ENCODE results near the genes TAS2R7, TAS2R8 and TAS2R30.

GRCh38 chr12:10397179-10397856, 7.5 kb upstream of the KLRK1 start:
- PRO-cap: no peak
- RRBS: no CpG with 5 or more reads among the region's 4 CpGs

DNA sequence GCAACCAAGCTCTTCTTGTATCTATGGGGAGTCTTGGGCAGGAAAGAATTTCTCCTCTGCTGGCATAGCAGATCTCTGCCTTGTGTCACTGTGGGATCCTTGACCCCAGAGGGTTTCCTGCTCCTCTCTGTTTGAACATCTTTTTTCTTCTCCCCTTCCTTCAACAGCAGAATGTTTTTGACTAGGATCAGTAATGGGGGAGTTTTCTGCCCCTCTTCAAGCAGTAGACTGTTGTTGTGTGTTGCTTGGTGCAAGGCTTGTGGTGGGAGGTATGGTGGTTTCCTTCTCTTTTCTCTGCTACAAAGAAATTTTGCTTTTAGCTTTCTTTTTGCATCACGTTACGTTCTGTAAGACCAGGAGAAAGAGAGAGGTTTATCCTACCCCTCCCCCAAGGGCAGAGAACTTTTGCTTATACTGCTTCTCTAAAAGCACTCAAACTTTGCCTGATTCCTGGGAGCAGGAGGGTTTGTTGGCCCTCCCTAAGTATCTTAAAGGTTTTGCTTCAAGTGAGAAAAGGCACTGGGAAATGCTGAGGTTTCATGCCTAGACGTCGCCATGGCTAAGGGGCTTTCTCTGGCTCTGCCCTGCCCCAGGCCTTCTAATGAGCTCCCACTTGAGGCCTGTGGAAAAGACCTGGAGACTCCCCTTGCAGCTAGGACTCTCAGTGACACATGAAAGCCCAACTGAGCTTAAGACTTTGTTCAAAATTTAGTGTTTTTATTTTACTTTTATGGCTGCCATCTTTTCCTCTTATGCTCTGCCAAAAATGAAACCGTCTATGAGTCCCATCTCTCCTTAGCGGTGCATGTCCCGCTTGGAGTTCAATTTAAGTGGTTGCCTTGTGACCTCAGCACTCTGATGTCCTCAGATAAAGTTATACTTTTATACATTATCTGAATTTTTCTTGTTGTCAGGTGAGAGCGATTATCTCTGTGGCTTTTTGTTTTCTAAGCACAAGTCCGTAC, 49.2 kb downstream of the EIF2S3B start:
- PRO-cap: no peak
- RRBS: no CpG with 5 or more reads among the region's 9 CpGs

DNA sequence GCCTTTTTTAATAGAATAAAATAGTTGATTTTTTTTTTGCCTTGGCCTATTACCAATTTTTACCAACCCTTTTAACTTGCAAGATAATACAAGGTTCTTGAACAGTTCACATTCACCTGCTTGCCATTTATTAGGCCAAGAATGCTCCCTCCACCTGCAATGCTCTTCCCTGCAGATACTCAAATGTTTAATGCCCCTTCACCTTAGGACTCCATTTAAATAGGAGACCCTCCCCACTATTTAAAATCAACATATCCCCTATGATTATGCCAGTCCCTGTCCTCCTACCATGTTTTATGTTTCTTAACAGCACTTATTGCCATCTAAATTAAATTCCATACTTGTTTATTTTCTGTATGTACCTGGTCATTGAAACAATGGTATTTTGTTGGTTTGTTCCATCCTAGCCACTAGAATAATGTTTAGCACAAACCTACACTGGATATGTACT, 24.3 kb upstream of the STYK1 start:
- PRO-cap: no peak

DNA sequence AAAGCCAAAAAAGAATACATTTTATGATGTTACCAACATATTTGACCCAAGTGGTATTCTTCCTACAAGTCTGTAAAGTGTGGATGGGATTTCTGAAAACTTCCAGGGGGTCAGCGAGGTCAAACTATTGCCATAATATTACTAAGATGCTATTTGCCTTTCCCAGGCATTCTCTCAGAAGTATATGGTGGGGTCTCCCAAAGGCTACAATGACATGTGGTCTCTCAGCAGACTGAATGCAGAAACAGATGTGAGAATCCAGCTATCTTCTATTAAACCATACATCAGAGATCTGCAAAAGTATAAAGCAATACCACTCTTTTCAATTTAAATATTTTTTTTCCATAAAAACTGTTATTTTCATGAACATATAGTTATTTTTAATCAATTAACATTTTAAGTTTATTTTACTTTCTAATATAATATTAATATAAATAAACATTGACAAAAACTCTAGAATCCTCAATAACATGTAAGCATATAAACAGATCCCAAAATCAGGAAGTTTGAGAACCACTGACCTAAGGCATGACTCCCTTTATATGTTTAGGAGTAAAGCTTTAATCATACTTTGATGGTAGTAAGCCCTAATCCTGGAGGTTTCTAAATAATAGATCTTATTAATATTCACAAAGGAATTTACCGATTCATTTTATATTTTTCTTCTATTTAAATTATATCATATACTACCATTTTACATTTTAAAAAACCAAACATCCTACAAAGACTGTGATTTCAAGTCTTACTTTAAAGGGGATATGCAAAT, 12.4 kb downstream of the YBX3 start:
- PRO-cap: no peak
- RRBS: no CpG with 5 or more reads among the region's 2 CpGs

DNA sequence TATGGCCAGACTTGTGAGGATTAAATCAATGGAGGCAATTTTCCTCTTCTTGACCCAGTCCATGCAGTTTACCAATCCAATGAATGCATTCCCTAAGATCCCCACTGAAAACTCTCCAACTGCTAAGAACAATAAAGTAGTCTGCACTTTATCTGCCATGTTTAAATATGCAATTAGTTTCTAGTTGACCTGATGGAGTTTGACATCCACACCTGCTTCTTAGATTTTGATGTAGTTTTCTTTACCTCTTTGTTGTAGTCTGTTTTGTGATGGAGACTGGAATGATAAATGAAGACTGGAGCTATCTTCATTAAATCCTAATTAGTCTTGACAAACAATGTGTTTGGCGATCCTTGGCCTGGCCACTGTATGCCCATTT, at the start of gene TAS2R7:
Gene TAS2R7 (minus strand): TSS at position 216 of the 379 bp plus-strand sequence.
- PRO-cap: no peak
- RRBS: no CpG with 5 or more reads among the region's 1 CpG

GRCh38 chr12:10807231-10807706, at the start of gene TAS2R8:
Gene TAS2R8, minus strand, starts transcription at chr12:10807286.
- PRO-cap: no peak
- RRBS: no CpG with 5 or more reads among the region's 1 CpG

- PRO-cap: no peak
- RRBS: no CpG with 5 or more reads among the region's 6 CpGs
These were observed at the start of gene TAS2R30 for GRCh38 chr12:11134359-11135066. Gene TAS2R30, minus strand, starts transcription at chr12:11134644.

GRCh38 chr12:11163128-11164122, 7.6 kb upstream of the SMIM10L1 start:
- PRO-cap: no peak
- RRBS: no CpG with 5 or more reads among the region's 3 CpGs

DNA sequence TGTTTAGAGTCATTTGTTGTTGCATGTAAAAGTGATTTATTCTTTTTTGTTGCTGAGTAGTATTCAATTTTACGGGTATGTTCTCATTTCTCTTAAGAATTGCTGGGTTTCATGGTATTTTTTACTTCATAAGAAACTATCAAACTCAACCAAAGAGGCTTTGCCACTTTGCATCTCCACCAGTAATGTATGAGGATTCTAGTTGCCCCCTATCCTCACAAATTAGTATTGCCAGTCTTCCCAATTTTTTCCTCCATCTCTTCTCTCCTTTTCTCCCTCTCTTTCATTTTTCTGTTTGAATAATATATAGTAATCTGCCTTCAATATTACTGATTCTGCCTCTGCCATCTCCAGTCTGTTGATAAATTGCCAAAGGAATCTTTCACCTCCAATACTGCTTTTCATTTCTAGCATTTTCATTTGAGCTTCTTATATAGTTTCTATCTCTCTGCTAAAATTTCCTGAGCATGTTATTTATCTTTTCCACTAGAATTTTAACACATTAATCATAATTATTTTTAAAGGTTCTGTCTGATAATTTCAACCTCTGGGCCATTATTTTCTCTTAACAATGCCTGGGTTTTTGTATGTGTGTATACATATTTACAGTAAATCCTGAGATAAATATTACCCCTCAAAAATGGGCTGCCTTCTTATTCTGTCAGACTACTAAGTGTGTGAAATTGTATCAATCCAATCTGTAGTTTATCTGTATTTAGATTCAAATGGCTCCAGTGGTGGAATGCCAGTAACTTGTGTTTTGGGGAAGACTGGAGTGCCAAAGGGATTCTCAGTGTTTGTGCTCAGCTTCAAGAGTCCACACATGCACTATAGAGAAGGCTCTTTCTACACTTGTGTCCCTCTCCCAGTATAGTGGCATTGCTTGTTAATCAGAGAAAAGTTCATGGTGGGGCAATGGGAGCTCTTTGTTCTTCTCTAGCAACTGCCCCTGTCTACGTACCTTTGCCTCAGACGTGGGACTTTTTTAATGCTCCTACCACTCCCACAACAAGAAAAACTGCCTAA, 5.6 kb upstream of the SMIM10L1 start:
- PRO-cap: no peak
- RRBS: no CpG with 5 or more reads among the region's 3 CpGs

GRCh38 chr12:11655445-11655752, 5.9 kb downstream of the ETV6 start:
- PRO-cap: no peak
- RRBS: no CpG with 5 or more reads among the region's 3 CpGs

DNA sequence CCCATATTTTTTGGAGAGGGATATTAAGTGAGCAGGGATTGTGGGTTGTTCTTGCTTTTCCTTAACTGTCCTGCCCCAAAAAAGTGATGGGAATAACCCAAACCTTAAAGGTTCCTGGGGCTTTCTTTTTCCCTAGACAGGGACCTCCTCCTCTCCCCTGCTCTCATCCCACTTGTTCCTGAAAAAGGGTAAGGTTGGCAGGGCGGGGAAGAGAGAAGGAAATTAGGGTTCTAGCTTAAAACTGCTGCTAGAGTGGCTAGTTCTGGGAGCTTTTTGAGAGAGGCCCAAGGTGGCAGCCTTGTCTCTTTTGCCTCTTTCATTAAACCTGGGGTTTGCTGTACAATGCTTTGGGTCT, 21.4 kb downstream of the ETV6 start:
- PRO-cap: no peak
- RRBS: no CpG with 5 or more reads among the region's 1 CpG

DNA sequence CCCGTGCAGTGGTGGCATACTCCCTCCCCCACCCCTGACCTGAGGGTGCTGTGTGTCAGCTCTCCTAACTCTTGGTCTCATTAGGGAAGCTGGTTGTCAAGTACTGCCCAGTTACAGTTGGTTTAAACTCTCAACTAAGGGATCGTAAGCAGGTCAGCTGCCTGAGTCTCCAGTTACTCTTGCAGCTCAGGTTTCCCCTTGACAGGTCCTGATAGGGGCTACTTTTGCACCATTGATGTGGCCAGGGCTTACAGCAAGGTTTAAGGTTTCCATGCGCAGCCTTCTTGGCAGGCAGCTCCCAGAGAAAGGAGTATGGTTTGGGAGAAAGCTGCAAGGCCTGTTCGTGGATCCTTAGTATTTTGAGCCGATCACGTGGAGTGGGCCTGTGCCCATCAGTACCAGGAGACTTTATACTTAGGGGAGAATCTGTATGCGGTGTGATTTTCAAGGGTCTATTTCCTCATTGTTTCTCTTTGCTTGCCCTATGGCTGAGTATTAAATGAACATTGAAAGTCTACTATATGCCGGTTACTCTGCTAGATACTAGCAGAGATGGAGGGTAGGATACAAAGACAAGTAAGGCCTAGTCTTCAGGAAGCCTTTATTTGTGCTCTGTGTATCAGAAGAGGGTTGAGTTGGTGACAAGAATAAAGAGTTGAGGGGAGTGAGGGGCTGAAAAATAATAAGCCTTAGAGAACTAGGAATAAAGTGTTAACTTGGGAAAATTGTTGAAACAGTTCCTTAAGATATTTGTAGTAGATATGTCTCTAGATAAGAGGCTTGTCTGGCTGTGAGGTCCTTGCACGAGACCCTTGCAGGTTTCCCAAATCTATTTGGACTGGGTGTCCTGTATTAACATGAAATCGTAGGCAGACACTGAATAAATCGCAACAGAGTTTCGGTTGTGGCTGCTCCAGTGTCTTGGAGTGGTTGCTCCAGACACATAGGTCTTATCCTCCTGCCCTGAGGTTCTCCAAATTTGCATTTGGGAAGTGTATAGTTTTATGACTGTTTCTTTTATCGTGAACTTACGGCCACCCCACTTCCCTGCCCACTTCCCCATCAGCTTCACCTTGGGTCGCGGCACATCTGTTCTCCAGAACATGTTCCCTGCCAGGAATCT, 74.9 kb downstream of the ETV6 start:
- PRO-cap: no peak
- RRBS: no CpG with 5 or more reads among the region's 16 CpGs

- PRO-cap: no peak
- RRBS: no CpG with 5 or more reads among the region's 6 CpGs
These were observed 103.5 kb downstream of the ETV6 start for GRCh38 chr12:11752755-11753566.

DNA sequence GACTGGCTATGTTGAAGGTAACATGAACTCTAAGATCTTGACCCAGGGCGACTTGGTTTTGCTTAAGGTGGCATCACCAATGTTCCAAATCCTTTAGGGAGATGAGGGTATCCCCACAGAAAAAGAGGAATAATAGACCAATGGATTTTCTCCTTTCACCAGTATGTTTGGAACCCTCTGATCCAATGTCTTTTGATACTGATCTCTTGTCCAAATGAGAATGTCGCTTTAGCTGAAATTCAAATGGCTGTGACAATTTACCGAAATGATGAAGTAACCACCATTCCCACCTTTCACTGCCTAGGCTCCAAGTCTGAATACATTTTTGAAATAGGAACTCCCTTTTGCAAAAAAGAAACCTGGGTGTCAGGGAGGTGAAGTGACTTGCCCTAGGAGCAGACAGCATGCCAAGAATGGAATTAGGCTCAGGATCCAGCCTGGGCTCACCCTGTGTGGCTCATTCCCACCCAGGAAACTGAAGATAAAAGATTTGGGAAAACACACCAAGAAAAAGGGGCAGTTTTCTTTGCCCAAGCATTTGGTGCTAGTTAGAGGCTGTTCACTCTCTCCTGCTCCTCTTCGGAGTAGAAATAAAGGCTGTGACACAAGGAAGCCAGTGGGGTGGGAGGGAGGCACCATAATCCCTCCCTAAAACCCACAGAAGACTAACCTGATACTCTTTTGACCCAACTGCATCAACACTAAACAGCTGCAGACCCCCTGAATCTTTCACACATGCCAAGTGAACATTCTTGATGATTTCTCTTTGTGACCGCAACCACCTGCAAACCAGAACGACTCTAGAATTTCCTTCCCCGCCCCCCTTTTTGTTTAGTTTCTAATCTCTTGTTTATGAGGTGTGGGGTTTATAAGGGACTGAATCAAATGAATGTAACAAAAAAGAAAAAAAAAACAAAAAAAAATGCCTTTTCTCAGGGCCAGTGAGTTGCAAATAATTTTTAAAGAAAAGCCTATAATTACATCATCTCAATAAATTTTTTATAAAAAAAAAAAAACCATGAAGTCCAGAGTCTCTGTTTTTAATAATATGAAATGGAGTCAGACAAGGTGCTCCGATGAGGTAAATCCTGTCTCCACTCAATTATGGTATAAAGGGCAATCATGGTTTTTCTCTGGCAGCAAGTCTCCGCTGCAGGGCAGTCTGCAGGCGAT, 176.0 kb upstream of the BCL2L14 start:
- PRO-cap: no peak
- RRBS: no CpG with 5 or more reads among the region's 10 CpGs

GRCh38 chr12:12011290-12011884, 59.4 kb upstream of the BCL2L14 start:
- PRO-cap: no peak
- RRBS: no CpG with 5 or more reads among the region's 11 CpGs

DNA sequence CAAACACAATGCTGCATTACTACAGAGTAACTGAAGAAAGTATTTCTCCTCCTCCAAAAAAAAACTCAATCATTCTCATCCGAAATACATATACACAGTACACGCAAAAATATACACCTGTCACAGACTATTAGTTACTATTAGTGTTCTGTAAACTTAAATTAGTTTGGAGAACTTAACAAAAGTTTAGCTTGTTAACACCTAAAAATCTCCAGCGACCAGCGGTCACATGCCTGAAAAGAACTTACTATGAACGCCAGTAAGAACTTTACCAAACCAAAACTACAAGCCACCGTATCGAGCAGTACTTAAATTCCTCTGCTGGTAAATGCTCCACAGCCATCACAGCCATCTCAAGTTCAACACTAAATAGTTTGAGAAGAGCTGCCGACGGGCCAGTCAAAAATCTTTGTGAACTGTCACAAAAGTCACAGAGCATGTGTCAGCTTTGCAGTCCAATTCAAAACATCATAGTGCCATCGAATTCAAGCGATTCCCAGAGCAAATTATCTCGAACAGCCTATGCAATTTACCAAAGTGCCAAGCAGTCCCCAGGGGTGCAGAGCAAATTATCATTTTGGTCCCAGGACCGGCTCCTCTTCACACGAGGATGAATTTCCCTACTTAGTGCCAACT, 1.4 kb downstream of the LRP6 start:
- PRO-cap: no peak
- RRBS: no CpG with 5 or more reads among the region's 14 CpGs

GRCh38 chr12:12293886-12295037, 27.4 kb upstream of the LRP6 start:
- PRO-cap: no peak
- RRBS: no CpG with 5 or more reads among the region's 11 CpGs

DNA sequence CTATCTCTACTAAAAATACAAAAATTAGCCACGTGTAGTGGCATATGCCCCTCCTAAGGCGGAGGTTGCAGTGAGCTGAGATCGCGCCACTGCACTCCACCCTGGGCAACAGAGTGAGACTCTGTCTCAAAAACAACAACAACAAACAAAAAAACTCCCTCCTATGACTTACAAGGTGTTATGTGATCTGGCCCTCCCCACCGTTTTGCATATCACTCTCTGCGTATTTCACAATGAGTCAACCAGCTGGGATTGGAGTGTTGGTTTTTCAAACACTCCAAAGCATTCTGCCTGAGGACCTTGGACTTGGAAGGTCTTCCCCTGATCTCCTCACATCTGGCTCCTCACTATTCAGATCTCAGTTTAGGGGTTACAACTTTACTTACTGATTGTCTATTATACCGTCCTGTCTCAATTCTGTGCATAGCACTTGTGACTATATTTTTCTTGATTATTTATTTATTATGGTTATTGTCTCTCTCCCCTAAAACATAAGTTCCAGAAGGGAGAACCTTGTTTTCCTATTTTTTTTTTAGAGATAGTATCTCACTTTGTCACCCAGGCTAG, 13.9 kb downstream of the MANSC1 start:
- PRO-cap: no peak
- RRBS: no CpG with 5 or more reads among the region's 7 CpGs

DNA sequence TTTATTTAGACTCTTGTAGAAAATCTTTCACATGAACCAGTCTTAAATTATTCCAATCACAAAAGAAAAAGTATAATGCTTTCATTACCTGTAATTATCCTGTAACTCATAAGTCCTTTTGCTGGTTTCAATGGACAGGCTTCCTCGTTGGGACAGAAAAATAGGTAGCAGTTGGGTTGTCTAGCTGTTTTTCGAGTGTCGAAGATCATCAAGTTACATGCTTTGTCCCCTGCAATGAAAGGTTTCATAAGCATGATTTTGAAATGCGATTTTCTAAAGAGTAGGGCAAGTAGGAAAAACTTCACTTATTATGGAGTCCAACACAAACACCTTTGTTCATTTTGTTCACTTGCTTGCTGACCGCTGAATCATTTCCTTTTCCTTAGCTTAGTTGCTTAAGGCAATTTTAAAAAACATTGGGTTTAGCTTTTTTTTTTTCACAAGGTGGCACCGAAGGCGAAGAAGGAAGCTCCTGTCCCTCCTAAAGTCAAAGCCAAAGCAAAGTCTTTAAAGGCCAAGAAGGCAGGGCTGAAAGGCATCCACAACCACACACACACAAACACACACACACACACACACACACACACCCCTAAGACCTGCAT, 11.6 kb downstream of the MANSC1 start:
- PRO-cap: no peak
- RRBS: no CpG with 5 or more reads among the region's 7 CpGs

- PRO-cap: no peak
- RRBS: no CpG with 5 or more reads among the region's 7 CpGs
These were observed 56.7 kb downstream of the DUSP16 start for GRCh38 chr12:12505855-12506426.